Measurements from ENCODE around the genes KRBOX5 and ORC6.

DNA sequence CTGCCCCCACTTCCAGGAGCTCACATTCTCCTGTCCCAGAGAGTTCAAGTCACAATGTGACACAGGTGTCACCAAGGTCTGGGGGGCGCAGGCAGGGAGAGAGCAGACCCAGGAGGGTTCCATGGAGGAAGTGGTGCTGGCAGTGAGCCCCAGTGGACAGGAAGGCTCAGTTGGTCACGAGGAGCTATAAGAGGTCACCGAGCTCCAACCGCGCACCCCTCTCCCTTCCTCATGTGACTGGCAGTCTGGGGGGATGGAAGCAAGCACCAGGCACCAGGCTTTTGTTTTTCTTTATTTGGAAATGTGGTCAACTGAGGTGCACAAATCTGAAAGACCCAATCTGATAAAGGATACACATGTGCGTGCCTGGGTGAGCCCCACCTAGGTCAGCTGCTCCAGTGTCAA is 2.5 kb downstream of the ITGAD start:
- PRO-cap: no peak

- PRO-cap: no peak
Measured at GRCh38 chr16:31471080-31471690, 767 bp upstream of the TGFB1I1 start.

- PRO-cap: no peak
Measured at GRCh38 chr16:31477259-31478310, 5.3 kb upstream of the SLC5A2 start.

- PRO-cap: no peak
Measured at GRCh38 chr16:31484472-31485548, 1.9 kb downstream of the SLC5A2 start.

DNA sequence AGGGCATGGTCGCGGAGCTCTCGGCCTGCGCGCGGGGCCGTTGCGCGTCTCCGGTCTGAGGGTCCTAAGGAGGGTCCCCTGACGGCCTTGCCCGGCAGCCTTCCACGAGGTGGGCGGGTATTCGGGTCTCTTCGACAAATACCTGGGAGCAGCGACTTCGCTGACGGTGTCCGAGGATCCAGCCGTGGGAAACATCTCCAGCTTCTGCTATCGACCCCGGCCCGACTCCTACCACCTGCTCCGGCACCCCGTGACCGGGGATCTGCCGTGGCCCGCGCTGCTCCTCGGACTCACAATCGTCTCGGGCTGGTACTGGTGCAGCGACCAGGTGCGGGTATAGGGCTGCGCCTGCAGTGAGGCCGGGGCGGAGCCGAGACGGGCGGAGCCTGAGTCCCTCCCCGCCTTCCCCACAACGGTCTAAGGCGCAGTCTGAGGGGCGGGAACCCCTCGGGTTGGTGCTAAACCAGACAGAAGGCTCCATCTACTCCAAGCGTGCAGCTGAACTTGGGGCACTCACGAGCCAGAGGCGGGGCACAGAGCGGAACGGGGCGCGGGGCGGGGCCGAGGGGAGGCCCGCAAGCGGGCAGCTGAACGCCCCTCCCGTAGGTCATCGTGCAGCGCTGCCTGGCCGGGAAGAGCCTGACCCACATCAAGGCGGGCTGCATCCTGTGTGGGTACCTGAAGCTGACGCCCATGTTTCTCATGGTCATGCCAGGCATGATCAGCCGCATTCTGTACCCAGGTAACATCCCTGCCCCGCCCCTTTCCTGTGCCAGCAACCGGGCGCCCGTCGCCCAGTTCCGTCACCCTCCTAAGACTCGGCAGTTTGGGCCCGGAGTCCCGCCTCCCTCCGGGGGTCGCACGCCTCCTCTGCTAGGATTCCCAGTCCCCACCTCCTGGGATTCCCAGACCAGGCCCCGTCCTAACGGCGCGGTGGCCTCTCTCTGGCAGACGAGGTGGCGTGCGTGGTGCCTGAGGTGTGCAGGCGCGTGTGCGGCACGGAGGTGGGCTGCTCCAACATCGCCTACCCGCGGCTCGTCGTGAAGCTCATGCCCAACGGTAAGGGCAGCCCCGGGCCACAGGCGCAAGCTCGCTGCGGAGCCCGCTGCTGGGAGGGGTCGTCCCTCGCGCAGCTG is 4.9 kb downstream of the SLC5A2 start:
- PRO-cap: no peak

DNA sequence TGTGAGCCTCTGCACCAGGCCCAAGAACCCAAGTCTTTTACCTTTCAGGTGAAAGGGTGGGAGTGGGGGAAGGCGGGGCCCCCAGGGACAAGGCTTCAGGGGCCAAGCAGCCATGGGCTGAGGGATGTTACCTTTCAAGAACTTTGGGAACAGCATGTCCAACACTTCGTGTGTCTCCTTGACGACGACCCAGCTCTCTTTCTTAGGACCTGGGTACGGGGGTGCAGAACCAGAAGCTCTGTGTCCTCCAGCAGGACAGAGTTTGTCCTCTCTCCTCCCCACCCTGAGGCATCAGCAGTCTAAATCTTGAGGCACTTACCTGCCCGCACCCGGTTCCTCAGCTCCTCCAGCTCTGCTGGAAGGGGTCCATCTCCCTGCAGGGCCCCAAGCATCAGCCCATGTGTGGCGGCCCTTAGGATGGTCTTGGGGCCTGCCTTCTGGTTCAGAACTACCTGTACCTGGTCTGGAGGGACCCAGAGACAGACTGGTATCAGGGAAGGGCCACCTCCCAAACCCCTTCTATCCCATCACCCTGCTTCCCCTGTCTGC is 9.0 kb downstream of the SLC5A2 start:
- PRO-cap: no peak

GRCh38 chr16:31712924-31714062 is at the start of gene KRBOX5:
TSS of gene KRBOX5 (plus strand) at chr16:31713244.
- PRO-cap: unidirectional peak, plus-strand start at chr16:31713306; bidirectional peak, plus-strand start at chr16:31713569, minus-strand start at chr16:31713578

- PRO-cap: no peak
Measured at GRCh38 chr16:31836865-31837388, 36.7 kb upstream of the ZNF267 start.

DNA sequence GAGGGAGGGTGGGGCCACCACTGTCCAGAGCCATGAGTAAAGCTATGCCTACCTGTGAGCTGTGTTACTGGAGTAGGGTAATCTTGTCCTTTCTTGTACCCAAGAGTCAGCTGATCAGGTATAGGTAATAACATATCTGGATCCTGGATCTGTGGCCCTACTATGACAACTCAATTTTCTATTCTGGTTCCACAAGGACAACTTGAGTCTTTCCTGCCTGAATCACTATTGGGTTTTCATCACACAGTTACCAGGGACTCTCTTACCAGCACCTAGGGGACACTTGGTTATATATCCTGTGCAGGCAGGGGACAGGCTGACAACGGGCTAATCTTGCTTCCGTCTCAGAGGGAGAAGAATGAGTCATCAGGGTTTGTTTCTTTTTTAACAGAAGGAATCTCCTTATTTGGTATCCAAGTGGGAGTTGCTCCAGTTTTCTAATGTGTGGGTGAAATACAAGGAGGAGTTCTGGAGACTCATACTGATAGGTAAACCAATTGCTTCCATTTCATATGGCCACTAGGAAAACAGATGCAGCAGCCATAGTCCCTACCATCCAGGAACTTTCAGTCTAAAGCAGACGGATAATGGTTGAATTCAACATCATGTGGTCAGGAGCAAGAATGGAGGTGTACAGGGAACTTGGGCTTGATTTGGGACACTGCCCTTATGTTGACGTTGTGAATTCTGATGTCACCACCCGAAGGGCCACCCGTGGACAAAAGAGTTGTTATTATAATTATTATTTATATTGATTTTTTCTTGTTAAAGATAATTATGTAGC is 6.9 kb downstream of the ZNF267 start:
- PRO-cap: no peak

DNA sequence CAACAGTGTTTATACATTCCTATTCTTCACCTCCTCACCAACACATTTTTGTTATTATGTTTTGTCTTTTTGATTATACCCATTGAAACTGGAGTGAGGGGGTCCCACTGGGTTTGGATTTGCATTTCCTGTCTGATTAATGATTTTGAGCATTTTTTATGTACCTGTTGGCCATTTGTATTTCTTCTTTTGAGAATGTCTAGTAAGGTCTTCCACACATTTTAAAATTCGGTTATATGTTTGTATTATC is 21.9 kb downstream of the ZNF267 start:
- PRO-cap: no peak

DNA sequence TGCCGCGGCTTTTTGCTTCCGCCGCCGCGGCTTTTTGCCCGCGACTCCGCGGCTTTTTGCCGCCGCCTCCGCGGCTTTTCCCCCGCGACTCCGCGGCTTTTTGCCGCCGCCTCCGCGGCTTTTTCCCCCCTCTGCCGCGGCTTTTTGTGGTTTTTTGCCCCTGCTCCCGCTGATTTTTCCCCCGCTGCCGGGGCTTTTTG is 590.6 kb downstream of the TP53TG3F start:
- PRO-cap: no peak

DNA sequence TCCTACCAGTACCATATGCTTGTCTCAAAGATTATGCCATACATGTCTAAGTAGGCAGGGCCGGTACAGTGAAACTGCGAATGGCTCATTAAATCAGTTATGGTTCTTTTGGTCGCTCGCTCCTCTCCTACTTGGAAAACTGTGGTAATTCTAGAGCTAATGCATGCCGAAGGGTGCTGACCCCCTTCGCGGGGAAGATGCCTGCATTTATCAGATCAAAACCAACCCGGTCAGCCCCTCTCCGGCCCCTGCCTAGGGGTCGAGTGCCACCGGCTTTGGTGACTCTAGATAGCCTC is 700.6 kb downstream of the TP53TG3F start:
- PRO-cap: no peak

- PRO-cap: no peak
Measured at GRCh38 chr16:35207423-35207715, 1748.0 kb downstream of the TP53TG3F start.

GRCh38 chr16:35384996-35385304 is 1925.5 kb downstream of the TP53TG3F start:
- PRO-cap: no peak

GRCh38 chr16:46427034-46427430 is 194.1 kb downstream of the SHCBP1 start:
- PRO-cap: no peak

DNA sequence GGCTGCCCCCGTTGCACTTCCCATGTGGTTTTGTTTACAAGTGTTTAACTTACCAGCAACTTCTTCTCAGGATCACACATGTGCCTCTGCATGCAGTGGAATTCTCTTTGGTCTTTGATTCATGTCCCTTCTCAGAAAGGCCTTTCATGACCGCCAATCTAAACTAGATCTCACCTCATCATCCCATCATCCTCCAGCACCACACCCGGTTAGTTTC is 16.6 kb upstream of the SHCBP1 start:
- PRO-cap: no peak

DNA sequence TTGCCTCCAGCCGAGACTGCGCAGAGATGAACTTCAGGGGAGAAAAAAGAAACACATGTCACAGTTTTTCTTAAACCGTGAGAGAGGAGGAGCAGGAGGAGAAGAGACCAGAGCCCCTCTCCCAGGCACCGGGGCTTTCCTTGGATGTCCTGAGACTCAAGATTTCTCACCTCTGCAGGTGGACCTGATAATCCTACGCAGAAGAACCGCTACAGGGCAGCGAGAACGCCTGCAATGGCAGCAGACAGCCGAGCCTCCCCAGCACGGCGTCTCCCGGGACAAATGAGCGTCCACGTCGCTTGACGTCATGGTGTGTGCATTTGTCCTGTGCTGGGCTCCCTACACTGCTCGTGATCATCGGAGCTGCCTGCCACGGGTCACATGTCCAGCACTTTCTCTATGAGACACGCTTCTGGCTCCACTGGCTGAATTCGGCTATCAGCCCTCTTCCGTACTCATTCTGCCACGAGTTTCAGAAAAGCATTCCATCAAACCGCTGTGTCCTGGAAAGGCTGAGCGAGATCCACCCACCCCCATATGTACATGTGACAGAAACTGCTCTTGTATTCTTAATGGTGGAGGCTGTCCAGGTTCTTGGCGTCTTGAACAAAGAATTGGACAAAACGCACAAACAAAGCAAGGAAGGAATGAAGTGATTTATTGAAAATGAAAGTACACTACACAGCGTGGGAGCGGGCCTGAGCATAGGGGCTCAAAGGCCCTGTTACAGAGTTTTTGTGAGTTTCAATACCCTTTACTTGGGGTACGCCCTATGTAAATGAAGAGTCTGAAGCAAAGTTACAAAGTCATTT is 28.4 kb upstream of the SHCBP1 start:
- PRO-cap: no peak

DNA sequence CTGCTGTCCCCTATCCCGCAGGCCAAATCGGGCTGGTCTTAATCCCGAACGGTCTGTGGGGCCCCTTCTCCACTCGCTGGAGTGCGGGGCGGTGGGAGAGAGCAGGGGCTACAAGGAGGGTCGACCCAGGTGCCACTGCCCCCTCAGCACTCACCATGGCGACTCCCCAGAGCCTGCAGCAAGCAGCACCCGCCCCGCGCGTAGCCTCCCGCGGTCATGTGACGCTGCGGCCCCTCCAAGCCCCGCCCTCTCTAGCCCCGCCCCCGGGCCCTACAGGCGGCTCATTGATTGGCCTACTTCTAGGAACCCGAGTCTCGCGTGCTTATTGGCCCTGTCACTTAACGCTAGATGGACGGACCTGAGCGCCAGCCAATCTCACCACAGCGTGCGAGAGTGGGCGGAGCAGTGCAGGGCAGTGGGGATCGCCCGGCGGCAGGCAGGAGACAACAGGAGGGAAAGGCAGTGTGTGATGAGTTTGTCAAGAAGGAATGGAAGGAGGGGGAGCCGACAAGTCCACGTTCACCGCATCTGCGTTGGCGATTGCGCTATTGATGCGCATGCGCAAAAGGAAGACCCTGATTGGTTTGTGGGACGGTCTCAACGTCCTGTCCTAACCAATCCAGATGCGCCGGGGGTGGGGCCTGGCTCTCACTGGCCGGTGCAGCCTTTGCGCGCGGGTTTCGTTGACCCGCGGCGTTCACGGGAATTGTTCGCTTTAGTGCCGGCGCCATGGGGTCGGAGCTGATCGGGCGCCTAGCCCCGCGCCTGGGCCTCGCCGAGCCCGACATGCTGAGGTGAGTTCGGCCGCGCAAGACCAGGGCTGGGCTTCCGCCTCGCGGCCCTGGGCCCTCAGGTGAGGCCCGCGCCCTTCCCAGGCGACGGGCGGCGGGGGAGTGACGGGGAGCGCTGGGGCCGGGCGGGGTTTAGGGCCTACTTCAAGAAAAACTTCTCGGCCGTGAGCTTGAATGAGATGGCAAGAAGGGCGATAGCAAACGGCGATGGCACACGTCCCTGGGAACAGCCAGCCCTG is at the start of gene ORC6:
ORC6 (plus strand) TSS at position 683 of the 1,030 bp plus-strand sequence.
- PRO-cap: bidirectional peak, plus-strand start at position 405 of the sequence, minus-strand start at position 218 of the sequence; bidirectional peak, plus-strand start at position 718 of the sequence, minus-strand start at position 542 of the sequence

DNA sequence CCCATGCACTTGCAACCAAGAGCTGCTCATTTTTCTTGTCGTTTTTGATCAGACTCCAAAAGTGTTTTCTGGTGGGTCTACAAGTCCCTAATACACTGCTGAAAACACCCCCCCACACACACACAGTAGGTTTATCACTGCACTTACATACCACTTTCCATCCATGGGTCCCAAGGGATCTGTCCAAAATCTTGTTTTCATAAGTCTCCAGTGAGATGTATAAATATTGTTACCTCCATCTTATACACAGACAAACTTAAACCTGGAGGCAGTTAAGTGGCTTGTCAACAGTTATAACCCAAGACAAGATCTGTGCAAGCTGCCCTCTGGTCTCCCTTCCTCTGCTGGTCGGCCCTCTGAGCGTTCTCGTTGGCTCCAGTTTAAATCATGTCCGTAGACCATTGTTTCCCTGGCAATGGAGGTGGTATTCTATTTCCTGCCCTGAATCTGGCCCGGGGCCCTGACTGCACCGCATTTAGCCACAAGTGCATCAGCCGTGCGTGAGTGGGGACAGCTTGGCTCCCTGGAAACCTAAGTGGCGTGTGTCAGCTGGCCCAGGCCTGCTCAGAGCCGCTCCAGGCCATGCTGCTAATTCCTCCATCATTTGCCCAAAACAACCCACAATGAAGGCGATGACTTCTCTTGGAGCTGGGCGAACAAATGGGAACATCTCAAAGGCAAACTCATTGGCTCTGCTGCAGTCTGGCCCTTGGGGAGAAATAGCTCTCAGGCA is 14.9 kb upstream of the MYLK3 start:
- PRO-cap: bidirectional peak, plus-strand start at position 484 of the sequence, minus-strand start at position 358 of the sequence

DNA sequence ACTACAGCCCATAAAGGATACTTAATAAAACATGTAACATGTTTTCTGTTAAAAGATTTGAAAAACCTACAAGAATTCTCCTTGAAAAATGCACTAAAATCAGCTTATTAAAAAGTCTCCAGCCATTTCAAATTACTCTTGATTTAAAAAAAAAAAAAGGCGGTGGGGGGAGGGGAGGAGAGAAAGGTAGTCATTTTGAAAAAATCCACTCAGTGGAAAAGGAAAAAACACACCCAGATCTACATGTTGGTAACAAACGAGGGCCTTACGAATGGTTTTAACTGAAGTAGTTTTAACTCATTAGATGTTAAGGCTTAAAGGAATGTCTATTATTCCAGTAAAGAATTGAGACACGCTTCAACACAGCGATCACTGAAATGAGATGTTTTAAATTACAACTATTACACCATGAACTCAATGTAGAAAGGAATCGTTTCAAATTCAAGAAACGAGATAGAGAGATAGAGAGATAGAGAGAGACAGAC is 1.2 kb downstream of the C16orf87 start:
- PRO-cap: no peak